ENCODE measurements around the genes C19orf25, ATP8B3, BTBD2 and MKNK2.

DNA sequence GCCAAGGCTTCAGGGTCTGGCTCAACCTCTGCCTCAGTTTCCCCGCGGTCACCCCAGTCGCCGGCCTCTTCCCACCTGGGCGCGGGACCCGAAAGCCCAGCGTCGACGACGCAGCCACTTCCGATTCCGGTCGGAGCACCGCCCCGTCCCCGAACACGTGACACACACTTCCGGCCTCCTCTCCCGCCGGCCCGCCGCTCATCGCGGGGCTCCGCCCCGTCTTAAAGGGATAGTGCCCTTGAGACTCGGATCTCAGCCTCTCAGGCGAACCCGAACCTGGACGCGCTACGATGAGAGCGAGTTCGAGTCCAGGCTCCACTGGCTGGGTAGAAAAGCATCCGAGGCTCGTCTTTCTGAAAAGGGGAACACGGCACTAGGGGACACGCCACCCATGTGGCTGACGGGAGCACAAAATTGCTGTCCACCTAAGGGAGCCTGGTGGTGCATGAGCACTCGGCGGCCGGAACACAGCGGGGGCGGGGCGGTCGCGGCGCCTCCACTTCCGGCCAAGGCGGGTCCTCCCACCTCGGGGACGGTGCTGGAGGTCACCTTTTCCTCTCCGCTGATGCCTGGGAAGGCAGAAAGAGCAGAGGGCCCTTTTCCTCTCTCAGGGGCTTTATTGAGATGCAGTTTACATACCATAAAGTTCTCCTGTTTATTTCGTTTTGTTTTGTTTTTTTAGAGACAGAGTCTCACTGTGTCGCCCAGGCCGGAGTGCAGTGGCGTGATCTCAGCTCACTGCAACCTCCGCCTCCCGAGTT lies at the start of gene C19orf25:
C19orf25 (minus strand) TSS at position 128 of the 761 bp plus-strand sequence.
- PRO-cap: bidirectional peak, plus-strand start at position 229 of the sequence, minus-strand start at position 107 of the sequence; bidirectional peak, plus-strand start at position 524 of the sequence, minus-strand start at position 469 of the sequence

GRCh38 chr19:1591304-1592091 lies 1.2 kb downstream of the MBD3 start:
- PRO-cap: no peak

DNA sequence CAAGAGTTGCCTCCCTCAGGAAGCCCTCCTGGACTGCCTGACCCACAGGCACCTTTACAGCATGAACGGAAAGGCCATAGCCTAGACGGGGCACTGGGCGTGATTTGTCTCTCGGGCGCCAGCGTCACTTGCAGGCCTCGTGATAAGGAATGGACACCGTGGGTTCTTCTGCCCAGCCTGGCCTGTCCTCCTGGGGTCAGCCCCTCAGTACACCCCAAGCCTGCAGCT lies 911 bp upstream of the UQCR11 start:
- PRO-cap: no peak

DNA sequence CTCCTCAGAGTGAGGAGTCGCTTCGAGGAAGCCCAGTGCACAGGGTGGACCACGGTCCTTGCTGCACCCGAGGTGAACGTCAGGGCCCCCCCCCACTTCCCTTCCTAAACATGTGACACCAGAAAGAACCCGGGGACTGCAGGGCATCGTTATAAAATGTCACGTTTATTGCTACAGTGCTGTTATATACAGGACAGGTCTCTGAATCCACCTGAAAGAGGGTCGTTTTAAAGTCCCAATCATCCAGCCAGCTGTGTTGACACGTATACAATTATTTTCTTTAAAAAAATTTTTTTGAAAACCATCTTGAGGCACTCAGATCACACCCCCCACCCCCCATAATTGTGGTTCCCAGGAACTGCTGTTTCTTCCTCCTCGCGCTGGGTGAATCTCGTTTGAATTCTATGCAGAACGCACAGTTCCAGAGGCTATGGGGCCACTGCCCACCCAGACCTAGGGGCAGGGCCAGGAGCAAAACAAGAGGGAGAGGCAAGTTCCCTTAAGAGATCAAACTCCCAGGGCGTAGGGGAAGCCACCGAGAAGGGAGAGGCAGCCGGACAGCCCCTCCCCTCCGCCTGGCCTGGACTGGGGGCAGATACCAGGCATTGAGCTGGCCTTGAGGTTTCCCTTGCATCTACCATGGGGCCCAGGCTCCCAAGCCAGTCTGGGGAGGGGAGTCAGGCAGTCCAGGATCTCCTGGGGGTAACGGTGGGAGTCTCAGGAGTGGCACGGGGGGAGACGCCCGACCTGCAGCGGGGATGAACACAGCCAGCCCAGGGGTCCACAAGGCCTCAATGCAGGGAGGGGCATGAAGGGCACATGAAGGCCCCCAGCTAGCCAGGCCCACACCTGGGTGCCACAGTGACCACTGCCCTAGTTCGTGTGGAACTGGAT lies 4.1 kb upstream of the UQCR11 start:
- PRO-cap: no peak

DNA sequence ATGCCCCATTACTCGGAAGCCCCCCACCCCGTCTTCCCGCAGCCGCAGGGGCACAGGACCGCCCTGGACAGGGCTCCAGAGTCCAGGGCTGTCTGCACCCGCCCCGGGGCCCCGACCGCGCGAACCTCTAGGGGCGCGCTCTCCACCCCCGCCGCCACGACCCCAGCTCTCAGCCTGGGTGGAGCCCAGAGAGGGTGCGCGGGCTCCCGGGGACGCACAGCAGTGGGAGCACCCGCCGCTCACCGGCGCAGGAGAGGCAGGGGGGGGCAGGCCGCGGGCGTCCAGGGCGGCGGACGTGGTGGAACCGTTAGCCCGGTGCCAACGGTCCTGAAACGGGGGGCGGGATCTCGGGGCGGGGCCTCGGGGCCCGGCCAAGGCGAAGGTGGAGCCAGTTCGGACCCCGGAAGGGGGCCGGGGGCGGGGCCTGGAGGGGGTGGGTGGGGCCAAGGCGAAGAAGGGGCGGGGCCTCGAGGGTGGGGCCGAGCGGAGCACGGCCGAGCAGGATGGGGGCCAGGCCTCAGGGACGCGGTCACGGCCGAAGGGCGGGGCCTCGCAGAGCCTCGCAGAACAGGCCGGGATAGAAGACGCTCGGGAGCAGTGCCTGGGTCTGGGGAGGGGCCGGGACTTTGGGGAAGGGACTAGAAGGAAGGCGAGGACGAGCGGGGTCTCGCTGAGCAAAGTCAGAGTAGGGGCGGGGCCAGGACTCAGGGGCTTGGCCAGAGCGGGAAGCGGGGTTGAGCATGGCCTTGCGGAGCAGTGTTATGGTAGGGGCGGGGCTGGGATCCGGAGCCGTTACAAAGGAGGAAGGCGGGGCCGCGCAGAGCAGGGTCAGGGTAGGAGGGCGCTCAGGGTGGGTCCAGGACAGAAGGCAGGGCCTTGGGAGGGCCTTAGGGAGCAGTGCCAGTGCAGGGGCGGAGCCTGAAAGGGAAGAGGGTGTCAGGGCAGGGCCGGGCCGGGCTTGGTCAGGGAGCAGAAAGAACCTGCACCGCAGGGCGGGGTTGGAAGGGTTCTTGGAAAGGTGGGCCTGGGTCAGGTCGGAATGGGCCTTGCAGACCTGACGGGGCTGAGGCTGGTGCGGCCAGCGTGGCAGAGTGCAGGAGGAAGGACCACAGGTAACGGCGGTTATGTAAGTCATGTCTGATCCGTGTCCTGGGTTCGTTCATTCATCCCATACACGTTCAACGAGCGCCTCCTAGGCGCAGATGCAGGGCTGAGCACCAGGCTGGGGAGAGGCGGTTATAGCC lies at the start of gene ATP8B3:
ATP8B3 (minus strand) TSS at position 334 of the 1,244 bp plus-strand sequence.
- PRO-cap: unidirectional peak, plus-strand start at position 565 of the sequence; bidirectional peak, plus-strand start at position 825 of the sequence, minus-strand start at position 763 of the sequence

- PRO-cap: no peak
Measured at GRCh38 chr19:1852924-1854018, 5.0 kb upstream of the REXO1 start.

- PRO-cap: no peak
Measured at GRCh38 chr19:1856237-1856504, 7.2 kb downstream of the KLF16 start.

- PRO-cap: no peak
Measured at GRCh38 chr19:1878069-1878833, 7.0 kb downstream of the ABHD17A start.

DNA sequence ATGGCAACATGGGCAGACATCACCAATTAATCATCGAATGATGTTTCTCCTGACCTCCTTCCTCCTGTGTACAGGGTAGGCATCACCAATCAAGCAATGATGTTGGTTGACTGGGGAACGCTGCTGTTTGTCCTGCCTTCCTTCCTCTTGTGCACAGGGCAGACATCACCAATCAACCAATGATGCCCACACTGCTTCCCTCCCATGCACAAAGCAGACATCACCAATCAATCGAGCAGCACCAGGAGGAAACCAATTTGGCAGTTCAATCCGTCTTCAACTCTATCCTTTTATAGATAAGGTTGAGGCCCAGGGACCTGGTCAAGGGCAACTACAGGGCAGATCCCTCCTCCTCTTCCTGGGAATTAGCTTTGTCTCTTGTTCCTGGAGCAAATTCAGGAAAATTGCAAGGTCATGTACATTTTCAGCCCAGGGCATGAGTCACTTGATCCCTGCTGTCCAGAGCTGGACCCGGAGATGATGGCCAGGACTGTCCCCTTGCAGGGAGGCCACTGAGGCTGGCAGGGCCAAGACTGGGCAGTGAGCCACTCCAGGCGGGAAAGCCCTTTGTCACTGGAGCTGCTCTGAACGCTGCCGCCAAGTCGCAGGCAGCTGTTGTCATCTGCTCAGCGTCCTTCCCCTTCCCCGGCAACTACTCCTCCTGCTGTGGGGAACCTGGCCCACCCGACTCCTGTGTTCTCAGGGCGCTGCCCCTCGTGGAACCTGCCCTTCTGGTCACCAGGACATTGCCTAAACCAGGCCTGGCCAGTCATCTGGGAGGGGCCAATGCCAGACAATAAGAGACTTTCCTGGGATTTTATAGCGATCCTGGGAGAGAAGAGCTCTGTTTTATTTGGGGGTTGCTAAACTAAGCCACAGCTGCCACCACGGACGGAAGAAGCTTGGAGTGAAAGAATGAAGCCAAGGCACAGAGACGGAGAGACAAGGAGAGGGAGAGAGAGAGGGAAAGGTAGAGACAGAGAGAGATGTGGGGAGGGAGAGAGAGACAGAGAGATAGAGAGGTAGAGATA lies 5.1 kb upstream of the CSNK1G2 start:
- PRO-cap: no peak

DNA sequence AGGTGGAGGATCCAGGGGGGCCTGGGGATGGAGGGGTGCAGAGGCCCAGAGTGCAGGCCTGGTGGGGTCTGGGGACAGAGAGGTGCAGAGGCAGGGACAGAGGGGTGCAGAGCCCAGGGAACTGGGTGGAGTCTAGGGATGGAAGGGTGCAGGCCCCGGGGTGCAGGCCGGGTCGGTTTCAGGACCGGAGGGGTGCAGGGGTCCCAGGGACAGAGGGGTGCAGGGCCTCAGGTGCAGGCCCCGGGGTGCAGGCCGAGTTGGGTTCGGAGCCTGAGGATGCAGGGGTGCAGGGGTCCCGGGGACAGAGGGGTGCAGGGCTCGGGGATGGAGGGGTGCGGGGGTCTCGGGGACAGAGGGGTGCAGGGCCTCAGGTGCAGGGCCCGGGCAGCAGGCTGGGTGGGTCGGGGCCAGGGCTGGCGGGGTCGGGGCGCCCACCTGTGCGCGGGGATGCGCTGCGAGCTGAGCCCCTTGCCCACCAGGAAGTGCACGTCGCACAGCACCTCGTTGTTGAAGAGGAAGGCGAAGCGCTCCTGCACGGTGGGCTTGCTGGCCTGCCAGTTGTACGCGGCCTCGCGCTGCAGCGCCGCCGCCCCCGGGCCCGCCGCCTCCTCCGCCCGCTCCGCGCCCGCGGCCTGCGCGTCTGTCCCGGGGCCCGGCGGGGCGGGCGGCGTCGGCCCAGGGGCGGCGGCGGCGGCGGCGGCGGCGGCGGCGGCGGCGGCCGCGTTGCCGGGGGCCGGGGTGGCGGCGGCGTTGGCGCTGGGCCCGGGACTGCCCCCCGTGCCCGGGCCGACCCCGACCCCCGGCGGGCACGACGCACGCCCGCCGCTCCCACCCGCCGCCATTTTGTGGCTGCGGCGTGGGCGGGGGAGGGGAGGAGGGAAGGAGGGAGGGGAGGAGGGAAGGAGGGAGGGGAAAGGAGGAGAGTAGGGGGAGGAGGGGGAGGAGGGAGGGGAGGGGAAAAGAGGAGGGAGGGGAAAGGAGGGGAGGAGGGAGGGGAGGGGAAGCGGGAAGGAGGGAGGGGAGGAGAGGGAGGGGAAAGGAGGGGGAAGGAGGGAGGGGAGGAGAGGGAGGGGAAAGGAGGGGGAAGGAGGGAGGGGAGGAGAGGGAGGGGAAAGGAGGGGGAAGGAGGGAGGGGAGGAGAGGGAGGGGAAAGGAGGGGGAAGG lies at the start of gene BTBD2:
BTBD2 (minus strand) TSS at position 853 of the 1,164 bp plus-strand sequence.
- PRO-cap: unidirectional peak, minus-strand start at position 845 of the sequence

GRCh38 chr19:2043284-2043926 lies 7.6 kb downstream of the MKNK2 start:
- PRO-cap: no peak

DNA sequence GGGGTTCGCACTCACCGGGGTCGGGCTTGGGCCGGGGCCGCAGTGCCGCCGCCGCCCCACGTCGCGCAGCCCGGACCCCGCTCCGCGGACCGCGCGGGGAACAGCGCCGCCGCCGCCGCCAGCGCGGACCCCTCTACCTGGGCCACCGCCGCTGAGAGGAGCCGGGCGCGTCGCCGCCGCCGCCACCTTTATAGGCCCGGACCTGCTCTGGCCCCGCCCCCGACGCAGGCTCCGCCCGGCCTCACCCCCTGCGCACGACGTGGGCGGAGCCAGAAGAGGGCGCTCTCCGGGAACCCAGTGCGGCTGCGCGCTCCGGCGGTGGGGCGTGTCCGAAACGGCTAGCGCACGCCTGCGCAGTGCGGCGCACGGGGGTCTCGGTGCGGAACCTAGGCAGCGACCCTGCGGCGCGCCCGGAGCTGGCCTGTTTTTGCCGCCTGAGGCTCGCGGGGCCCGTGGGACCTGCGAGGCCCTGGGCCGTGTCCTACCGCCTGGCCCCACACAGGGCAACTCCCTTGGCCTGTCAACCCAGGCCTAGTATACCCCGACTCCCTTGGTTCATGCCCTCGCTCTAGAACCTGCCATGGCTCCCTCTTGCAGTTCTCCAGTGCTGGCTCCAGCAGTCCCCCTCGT lies at the start of gene MKNK2:
MKNK2 (minus strand) TSS at position 164 of the 630 bp plus-strand sequence.
- PRO-cap: bidirectional peak, plus-strand start at position 354 of the sequence, minus-strand start at position 163 of the sequence

DNA sequence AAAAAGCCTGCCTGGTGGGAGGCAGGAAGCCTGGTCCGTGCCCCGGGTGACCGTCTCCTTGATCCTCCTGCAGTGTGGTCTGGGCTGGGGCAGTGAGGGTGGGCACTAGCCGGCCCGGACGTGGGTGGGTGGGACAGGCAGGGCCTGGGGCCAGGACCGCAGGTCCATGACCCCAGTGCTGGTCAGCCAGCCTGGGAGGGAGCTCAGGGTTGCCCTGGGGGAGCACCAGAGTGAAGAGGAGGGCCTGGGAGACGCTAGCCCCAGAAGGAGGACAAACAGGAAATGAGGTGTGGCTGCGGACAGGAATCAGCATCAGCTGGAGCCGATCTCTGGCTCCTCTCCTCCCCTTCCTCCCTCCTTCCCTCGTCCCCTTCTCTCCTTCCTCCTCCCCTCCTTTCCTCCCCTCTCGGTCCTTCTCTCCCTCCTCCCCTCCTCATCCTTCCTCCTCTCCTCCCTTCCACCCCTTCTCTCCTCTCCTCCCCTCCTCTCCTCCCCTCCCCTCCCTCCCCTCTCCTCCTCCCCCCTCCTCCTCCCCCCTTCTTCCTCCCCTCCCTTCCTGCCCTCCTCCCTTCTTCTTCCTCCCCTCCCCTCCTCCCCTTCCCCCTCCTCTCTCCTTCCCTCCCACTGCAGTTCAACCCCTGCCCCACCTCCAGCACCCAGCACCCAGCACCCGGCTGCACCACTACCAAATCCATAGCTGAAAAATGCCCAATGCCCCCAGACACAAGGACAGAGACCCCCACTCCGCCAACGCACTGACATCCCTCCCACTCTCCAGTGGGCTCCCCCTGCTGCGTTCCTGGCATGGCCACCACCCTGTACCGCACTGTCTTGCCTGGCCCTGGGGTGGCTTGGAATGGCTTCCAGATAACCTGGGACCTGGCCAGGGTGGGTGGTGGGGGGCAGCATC lies 5.4 kb upstream of the MKNK2 start:
- PRO-cap: bidirectional peak, plus-strand start at position 309 of the sequence, minus-strand start at position 284 of the sequence

GRCh38 chr19:2088771-2089795 lies 7.0 kb downstream of the MOB3A start:
- PRO-cap: no peak

GRCh38 chr19:2097077-2097202 lies 225 bp downstream of the IZUMO4 start:
- PRO-cap: no peak

DNA sequence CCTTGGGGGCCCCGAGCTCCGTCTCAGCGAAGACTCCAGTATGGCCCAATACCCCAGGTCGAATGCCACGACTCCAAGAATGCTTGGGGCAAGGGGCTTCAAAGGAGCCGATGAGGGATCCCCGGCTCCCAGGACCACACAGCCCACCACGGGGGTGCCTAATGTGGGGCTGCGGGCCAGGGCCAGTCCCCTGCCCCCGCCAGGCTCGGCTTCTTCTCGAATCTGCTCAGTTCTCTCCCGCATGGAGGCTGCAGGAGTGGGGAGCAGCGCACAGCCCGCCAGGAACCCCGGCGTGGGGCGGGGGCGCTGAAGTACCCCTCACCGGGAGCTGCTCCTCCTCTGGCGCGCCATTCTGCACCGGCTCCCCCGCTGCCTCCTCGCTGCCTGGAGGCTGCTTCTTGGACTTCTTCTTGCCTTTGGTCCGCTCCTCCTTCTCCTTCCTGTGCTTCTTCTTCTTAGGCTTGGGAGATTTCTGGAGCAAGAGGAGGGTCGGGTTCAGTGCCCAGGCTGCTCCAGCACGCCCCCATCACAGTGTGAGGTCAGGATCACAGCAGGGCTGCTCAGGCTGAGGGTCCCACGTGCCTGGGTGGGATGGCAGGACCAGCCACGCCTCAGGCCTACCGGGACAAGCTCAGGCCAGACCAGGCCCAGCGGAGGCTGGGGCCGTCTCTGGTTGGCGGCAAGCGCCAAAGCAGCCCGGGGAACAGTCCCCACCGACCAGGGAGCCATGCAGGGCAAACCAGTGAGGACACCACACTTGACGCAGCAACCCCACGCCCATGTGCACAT lies 14.8 kb downstream of the IZUMO4 start:
- PRO-cap: no peak

GRCh38 chr19:2120795-2121405 lies 24.2 kb downstream of the IZUMO4 start:
- PRO-cap: no peak

- PRO-cap: no peak
Measured at GRCh38 chr19:2127691-2128340, 23.6 kb downstream of the AP3D1 start.

- PRO-cap: no peak
Measured at GRCh38 chr19:2129036-2129290, 22.4 kb downstream of the AP3D1 start.

DNA sequence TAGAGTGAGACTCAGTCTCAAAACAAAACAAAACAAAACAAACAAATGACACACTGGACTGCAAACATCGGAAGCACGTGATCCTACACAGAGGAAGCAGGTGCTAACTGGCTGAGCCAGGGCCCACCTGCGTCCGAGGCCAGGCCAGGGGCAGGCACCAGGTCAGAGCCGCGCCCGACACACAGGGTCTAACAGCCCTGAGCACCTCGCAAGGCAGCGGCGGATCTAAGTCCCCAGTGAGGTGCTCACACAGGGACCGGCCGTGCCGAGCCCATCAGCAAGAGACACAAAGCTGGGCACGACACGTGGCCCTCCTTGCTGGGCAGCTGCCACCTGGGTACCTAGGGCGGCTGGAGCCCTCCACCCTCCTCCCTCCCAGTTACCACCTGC lies 15.9 kb downstream of the AP3D1 start:
- PRO-cap: no peak

All from cardiac septum (tissue), 1 donor.